Endometrial microvascular endothelial cells (primary cell): ENCODE measurements around a stretch of chr20.

GRCh38 chr20:56450256-56450614 lies 18.2 kb upstream of the RTF2 start:
- RAMPAGE, long total RNA, result no peak

DNA sequence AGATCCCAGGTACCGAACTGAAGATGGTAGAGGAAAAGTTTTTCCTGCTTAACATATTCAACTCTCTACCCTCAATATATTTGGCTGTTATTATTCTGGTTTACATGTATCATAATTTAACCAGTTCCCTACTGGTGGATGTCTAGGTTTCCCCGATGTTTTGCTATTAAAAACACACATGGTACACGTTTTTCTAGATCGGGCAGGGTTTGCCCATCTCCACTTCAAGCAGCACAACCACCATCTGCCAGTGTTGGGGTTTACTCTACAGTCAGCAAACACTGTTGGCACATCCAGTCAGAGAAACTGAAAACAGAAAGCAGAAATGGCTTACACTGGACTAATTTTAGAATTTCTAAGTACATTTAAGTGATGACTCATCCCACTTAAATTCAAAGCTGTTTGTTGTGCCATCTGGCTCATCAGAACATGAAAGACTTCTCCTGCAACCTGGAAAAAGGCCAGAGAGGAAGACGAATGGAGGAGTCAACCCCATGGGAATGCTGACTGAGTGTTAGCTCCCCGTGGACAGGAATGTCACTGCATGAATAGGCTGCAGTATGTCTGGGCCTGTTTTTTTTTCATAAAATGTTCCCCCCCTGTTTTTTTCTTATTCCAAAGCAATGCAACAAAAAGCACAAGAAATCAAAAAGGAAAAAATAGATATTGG lies 21.8 kb downstream of the FAM209B start:
- RAMPAGE, long total RNA, result no peak

DNA sequence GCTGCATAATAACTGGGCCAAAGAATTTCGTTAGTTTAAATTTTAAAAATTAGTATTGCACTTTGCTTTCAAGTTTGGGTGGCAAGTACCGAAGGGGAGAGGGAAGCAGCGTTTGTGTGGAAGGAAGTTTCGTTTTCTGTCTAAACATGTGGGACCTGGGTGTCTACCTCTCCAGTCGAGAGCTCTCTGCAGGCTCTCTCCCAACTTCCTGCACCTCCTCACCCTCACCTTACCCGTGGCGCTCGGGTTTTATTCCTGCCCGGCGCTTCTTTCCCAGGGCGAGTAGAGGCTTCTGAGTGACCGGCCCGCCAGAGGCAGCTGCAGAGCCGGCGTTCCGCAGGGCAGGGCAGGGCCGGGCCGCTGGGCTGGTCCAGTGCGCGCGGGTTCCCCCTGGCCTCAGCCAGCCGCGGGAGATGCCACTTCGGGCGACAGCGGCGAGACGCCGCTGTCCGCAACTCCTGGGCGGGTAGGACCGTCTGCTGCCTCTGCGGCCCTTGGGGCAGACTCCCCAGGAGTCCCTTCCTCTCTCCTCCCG lies 832 bp upstream of the TFAP2C start:
- RAMPAGE, long total RNA, result no peak

- RAMPAGE, long total RNA, result no peak
Measured at GRCh38 chr20:56796873-56797585, 167.9 kb downstream of the TFAP2C start.

- RAMPAGE, long total RNA, result no peak
Measured at GRCh38 chr20:57388815-57389689, 2.1 kb upstream of the RBM38 start.

DNA sequence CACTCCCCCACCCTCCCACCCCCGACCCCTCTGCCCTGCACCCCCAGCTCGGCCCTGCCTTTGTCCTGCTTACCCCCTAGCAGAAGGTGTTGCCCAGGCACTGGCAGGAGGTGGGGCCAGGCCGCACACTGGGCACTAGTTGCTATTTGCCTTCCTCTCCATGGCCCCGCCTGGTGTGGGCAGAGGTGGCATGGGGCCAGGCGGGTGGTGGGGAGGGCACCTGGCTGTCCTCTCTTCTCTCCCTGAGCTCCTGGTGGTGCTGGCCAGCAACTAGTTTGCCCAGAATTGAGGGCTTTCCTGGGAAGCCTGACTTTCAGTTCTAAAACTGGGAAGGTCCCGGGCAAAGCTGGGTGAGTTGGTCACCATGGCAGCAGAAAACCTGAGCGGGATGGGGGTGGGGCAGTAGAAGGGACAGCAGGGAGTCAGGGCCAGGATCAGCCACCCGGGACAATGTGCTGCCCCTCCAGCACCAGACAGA lies 48.2 kb downstream of the RBM38 start:
- RAMPAGE, long total RNA, result no peak

- RAMPAGE, long total RNA, result no peak
Measured at GRCh38 chr20:57468945-57470142, 55.6 kb downstream of the CTCFL start.

DNA sequence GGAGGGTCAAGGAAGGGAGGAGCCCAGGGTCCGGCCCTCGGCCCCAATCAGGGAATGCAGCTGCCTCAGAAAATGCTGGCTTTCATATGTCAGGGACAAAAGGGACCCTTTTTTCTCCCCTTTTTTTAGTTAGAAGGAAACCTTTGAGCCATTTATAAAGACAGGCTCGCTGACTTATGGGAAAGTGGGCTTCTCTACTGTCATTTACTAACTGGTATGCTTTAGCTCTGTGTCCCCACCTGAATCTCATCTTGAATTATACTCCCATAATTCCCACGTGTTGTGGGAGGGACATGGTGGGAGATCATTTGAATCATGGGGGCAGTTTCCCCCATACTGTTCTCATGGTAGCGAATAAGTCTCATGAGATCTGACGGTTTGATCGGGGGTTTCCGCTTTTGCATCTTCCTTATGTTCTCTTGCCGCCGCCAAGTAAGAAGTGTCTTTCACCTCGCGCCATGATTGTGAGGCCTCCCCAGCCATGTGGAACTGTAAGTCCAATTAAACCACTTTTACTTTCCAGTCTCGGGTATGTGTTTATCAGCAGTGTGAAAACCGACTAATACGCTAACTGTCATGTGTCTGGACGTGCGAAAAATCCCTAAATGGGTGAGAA lies 41.8 kb downstream of the CTCFL start:
- RAMPAGE, long total RNA, result no peak

DNA sequence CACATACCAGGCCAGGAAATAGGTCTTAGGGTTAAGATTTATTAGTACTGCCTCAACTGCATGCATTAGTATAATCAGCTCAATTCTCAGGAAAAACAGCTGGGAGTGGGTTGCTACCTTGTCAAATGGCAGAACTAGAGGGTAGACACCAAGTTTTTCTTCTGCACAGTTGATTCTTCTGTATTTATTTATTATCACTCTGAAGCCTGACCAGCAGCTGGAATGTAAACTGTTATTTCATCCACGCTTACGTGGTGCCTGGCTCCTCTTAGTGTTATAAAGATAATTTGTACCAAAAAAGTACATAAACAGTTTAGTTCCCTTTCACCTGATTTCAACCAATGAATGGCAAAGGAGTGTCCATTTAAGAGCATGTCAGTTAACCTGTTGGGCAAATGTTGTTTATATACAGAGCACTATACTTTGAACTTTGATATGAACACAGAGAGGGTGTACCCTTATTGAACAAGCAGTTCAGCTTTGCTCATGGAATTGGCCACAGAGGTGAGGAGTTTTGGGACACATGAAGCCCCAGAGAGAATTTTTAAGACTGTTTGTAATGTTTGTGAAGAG lies 7.1 kb upstream of the CTCFL start:
- RAMPAGE, long total RNA, result no peak

DNA sequence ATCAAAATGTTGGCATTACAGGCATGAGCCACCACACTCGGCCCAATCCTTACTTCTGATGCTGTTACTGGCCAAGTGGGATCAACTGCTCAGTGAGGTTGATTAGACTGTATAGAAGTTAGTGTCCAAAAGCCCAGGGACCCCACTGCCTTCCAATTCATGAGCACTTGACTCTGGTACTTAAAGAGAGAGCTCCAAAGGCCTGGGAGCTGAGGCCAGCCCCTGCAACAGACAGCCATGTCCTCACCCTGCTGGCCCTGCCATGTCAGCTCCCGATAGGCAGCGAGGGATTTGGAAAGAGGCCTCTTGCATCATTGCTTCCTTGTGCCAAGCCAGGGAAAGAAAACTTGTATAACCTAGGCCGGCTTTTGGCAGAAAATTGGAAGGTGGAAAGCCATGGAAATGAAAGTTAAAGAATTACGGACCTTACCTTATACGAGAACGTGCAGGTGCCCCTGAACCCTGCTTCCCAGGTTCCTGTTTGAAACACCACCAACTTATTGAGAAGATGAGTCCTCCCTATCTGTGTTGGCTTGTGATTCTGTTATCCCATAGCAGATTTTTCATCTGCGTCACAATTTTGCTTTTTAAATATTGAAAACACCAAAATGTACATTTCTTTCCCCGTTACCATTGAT lies 8.4 kb upstream of the PCK1 start:
- RAMPAGE, long total RNA, result no peak

GRCh38 chr20:57586082-57586778 lies 25.3 kb downstream of the PCK1 start:
- RAMPAGE, long total RNA, result no peak

DNA sequence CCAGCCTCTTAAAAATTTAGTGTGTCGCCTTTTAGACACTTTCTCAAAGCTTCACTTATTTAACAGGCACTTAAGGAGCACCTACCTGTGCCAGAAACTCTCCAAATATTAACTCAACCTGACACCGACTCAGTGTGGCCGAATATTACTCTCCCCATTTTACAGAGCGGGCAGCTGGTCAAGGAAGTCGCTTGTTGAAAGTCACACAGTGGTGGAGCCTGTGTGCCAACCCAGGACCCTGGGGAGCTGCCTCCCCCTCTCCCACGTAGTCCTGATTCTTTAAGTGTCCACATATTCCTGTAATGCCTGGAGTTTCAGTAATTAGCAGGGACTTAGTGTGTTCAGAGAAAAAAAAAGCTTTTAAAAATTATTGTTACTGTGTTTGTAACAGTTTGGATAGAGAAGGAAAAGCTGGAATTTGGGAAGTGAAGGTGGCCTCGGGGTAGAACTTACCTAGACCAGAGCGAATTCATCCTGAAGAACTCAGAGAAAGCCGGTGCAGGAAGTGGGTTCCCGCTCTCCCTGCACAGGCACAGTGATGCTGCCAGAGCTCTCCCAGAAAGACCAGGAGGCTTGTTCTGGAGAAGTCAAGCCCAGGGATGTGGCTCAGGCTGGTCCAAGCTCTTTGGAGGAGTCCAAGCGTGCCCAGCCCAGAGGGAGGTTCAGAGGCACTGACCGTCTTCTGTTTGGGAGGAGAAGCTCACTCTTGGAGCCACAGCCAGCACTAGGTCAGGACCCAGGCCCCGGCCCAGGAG lies 1.2 kb upstream of the PMEPA1 start:
- RAMPAGE, long total RNA, result no peak

DNA sequence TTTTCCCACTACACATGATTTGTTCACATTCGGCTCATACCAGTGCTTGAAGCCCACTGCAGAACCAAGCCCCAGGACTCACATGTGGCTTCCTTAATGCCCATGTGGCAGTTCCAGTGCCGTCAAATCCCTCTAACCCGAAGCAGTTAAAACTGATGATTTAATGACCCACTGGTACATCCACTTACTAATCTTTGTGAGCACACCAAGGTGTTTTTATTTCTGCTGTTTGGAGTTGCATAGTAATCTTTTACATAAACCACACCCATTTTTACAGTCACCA lies 154.3 kb upstream of the C20orf85 start:
- RAMPAGE, long total RNA, result no peak

DNA sequence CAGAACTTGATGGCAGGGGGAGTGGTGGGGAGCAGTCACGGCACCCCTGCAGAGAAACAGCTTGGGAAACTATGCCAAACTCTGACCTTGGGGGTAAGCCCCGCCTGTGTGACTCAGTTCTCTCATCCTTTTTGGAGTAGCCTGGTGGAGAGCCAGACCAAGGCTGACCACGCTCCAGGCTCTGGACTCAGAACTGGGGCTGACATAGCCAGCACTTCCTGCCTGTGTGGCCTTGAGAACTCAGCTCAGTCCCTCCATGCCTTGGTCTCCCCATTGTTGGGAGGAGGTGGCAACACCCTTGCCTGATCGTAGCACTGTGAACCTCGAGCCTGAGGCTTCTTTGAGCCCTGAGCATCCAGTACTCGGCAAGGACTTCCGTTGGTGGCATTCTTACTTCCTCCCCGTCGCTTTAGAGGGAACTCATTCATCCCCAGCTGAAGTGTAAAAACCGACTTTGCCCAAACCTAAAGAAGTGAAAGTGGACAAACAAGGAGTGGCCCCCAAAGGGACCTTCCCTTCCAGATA lies 76.0 kb upstream of the C20orf85 start:
- RAMPAGE, long total RNA, result no peak

DNA sequence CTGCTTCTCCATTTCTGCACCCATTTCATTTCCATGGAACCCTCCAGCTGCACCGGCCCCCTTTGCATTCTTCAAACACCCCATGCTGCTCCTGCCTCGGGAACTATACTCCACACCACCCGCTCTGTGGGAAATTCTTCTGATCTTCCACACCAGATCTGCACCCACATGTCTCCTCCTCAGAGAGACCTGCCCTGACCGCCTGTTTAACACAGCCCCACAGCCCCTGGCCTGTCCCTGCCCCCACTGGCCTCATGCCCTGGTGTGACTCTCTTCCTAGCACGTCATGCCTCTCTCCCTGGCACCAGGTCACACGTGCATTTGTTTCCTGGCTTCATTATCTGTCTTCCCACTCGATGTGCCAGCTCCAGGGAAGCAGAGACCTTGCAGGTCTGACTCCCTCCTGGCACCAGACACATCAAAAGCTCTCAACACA lies 1.8 kb upstream of the C20orf85 start:
- RAMPAGE, long total RNA, result no peak

- RAMPAGE, long total RNA, result no peak
Measured at GRCh38 chr20:58232561-58233170, 4.2 kb upstream of the ANKRD60 start.

DNA sequence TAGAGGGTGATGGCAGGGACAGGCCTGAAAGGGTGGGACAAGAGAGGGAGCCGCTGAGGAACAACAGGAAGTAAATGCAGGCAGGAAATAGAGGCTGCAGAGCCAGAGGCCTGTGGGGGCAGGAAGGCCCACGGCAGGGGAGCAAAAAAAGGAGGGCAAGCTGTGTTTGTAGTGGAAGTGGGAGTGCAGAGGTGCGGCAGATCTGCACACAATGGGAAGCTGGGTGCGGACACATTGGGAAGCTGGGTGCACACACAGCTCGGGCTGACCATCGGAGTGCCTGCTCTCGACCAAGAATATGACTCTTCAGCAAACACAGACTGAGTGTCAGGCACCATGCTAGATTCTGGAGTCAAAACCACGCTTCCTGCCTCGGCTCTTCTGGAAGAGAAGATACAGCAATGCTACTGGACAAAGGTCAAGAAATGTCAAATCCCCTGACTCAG lies 40.5 kb upstream of the RAB22A start:
- RAMPAGE, long total RNA, result no peak

- RAMPAGE, long total RNA, result no peak
Measured at GRCh38 chr20:58303316-58303674, 6.2 kb upstream of the RAB22A start.

- RAMPAGE, long total RNA, result no peak
Measured at GRCh38 chr20:58596847-58597484, 54.1 kb upstream of the STX16 start.

DNA sequence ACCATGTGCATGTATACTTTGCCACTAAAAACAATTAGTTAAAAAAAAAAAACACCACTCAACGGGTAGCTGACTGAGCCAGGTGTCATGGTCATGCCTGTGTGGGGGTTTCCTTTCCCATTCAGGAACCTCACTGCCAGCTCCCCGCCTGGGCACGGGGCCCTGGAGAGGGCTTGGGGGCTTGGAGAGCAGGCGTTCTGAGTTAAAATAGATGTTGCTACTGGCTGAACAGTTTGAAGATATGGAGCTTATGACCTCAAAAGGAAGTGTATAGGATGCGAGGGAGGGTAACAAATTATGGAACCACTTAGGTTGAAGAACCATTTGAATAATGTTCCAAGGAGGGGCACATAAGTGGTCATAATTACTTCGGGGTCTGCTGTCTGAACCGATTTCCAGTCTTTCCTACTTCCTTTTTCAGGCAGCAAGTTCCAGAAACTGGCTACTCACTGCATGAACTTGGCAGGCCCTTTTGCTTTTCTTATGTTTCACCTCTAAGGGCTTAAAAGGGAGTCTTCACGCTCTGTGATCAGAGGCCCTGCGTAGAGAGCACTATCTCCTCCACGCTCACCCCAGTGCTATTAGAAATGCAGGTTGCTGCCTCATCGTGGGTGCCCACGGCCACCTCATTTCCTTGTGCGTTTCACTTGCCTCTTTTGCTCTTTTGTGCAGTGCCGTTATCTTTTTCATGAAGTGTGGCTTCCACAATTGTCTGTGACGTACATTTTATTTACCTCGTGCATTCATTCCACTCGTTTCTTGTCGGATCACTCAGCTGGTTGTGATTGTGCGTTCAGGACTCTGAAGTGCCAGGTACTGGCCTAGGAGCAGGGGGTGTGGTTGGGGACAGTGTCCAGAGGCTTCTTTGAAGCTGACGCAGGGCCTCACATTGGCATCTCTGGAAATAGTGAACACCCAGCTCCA lies 10.1 kb downstream of the STX16 start:
- RAMPAGE, long total RNA, result no peak